Bronchus (tissue), 1 donor: ENCODE measurements around the gene MAP1LC3B.

DNA sequence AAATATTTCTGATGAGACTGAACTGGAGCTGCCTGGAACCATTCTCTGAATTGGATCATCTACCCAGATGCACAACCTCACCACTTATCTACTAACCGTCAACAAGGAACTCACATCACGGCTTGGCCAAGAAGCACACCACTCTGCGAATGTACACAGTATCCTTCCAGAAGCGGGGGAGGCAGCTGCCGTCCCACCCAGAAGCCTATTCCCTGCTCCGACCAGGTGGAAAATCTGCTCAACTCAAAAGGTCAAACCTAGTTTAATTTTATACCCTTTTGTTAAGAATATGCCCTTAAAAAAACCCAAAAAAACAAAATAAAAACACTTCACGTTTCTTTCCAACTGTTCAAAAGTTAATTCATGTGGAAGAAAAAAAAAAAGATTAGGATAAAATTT is 283.2 kb downstream of the C16orf95 start:
- PRO-cap: no peak

- PRO-cap: no peak
Measured at GRCh38 chr16:87327491-87328212, 10.5 kb upstream of the C16orf95 start.

- PRO-cap: no peak
Measured at GRCh38 chr16:87329592-87330515, 12.7 kb upstream of the C16orf95 start.

- PRO-cap: no peak
Measured at GRCh38 chr16:87358145-87359099, 25.2 kb downstream of the FBXO31 start.

DNA sequence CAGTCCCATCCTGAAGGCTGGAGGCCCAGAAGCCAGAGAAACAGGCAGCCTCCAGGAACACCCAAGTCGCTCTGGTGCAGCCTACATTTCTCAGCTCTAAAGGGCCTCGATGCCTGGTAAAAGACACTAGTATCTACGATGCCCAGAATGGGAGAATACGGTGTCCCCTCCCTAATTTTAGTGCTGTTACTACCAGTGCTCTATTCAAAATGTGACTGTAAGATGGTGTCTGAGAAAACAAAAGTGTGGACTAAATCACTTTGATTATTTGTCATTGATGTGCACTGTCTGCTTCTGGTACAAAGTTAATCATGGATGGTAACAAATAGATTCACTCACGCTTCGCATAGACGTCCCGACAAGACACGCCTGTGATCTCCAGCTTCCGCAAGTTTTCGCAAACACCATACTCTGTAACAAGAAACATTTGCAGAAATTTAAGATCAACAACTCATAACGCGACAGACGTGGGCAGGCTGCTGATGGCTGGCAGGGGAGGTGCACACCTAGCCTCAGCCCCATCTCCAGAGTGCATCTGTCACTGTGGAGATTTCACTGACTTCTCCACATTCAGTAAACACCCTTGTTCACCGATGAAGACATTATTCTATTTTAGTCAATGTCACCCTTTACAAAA is 23.5 kb downstream of the FBXO31 start:
- PRO-cap: no peak

GRCh38 chr16:87384992-87385181 is 1.3 kb upstream of the FBXO31 start:
- PRO-cap: no peak

- PRO-cap: bidirectional peak, plus-strand start at chr16:87392336, minus-strand start at chr16:87392105
Measured at GRCh38 chr16:87392215-87392583, at the start of gene MAP1LC3B. MAP1LC3B (plus strand) TSS chr16:87392336.

- PRO-cap: no peak
Measured at GRCh38 chr16:87448481-87449221, 44.2 kb downstream of the ZCCHC14 start.

- PRO-cap: no peak
Measured at GRCh38 chr16:87456898-87457499, 35.8 kb downstream of the ZCCHC14 start.

GRCh38 chr16:87464212-87465367 is 28.2 kb downstream of the ZCCHC14 start:
- PRO-cap: bidirectional peak, plus-strand start at chr16:87464928, minus-strand start at chr16:87464788

DNA sequence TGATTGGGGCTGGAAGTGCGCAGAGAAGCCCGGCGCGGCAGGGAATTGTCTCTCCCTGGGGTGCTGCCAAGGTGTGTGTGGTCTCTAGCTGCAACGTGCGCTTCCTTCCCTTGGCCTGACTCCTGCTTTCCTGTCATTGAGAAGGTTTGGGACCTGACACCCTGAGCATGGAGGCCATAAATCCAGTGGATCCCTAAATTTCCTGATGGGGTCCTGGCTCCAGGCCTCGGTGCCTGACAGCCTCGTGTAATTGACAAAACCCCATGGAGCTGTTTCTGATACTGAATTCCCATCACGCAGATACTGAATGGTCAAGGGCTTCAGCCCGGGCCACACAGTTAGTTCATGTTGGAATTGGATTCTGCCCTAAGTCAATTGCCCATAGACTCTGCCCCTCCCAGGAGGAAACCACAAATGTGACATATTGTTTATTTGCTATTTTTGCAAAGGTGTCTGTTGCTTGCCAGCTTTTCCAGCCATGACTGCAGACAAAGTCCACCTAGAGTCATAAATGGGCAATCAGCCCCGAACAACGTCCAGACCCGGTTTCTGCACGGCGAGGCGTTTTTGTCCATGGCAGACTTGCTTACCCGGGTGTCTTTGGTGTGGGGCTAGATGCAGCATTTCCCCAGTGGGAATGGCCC is 4.4 kb upstream of the ZCCHC14 start:
- PRO-cap: no peak

DNA sequence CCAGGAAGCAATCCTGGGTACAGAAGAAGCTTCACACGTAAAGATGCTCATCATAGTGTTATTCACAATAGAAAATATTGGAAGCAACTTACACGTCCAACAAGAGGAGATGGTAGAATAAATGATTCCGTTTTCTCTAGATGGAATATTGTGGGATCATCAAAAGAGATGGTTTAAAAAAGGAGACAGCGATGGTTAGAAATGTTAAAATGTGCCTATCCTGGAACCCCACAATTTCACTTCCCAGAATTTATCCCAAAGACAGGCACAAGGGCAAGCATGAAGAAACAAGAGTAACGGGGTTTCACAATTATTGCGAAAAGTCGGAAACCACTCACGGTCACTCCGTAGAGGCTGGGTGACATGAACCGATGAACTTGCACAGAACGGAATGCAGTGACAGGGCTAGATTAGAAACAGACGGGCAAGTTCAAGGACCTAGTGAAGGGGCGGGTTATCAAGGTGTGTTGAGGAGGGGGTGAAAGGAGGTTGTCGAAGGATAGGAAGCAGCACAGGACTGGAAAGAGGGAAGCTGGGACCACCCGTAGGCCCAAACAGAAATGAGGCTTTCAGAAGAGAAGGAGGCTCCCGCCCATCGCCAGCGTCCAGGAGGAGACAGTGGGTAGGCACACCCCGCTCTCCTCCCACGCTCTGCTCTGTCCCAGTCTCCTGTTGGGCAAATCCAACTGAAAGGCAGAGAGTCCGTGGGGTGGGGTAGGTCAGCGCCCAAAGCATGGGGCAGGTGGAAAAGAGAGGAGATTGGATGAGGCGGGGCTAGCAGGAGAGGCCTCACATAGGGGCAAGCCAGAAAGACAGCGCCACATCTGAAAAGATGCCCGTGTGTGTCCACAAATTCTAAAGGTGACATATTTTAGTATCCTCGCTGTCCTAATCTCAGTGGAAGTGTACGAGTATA is 47.5 kb upstream of the JPH3 start:
- PRO-cap: no peak

GRCh38 chr16:87723120-87723776 is 42.5 kb downstream of the KLHDC4 start:
- PRO-cap: no peak

GRCh38 chr16:87725011-87725279 is 40.8 kb downstream of the KLHDC4 start:
- PRO-cap: no peak

- PRO-cap: no peak
Measured at GRCh38 chr16:87739752-87740270, 26.0 kb downstream of the KLHDC4 start.

DNA sequence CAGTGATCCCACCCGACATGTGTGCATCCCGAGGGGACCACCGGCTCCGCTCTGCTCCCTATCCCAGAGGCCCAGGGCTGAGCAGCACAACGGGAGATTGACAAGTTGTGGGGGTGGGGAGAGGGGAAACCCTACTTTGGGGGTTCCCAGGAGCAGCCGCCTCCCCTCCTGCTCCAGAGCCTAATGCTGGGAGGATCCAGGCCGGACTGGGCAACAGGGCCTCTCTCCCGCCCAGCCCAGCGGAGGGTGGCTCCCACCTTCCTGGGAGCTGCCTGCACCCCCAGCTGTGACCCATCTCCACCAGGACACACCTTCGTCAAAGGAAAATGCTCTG is 25.5 kb downstream of the KLHDC4 start:
- PRO-cap: no peak

- PRO-cap: no peak
Measured at GRCh38 chr16:87830835-87831654, 38.3 kb downstream of the SLC7A5 start.

- PRO-cap: no peak
Measured at GRCh38 chr16:87848693-87849514, 20.4 kb downstream of the SLC7A5 start.

GRCh38 chr16:87857859-87858533 is 11.3 kb downstream of the SLC7A5 start:
- PRO-cap: no peak

GRCh38 chr16:87865628-87866527 is 3.4 kb downstream of the SLC7A5 start:
- PRO-cap: no peak